Left colon (tissue), 1 donor: ENCODE results near the genes NOSTRIN and TLK1.

- PRO-cap, result no peak
These were observed 107.2 kb downstream of the STK39 start for GRCh38 chr2:168139866-168140880.

DNA sequence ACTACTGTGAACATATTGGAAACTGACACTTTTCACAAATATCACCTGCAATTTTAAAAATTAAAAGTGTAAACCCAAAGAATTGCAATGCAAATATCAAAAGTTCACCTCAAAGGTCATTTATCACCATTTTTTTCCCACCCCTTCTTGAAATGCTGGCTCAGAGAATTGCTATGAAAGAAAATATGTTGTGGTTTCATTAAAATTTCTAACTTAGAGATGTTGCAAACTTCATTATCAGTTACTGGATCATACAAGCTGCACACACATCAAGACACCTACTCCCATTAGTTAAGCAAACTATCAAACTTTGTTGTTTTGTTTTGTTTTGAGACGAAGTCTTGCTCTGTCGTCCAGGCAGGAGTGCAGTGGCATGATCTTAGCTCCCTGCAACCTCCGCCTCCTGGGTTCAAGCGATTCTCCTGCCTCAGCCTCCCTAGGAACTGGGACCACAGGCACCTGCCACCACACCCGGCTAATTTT, 37.1 kb downstream of the STK39 start:
- PRO-cap, result no peak

DNA sequence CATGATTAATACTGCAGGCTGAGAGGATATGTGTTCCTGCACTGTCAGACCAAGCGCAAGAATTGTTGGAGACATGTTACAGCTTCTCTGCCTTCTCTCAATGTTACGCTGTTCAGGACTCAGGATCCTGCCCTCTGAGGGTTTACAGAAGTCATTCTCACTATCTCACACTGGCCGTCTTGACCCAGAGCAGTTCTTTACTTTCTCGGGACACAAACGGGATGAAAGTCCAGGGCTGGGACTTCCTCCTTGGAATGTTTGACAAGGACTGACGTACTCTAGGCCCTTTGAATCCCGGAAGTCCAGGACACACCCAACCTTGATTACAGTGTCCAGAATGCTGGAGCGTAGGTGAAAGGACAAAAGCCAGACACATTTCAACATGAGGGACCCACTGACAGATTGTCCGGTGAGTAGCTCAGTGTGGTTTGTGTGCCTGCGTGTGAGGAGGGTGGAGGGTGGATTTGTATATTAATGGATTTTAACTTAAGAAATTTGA, at the start of gene NOSTRIN:
Gene NOSTRIN (plus strand): TSS at position 373 of the 499 bp plus-strand sequence.
- PRO-cap, result bidirectional peak, plus-strand start at position 400 of the sequence, minus-strand start at position 218 of the sequence

GRCh38 chr2:168971915-168972317, 59.2 kb downstream of the ABCB11 start:
- PRO-cap, result no peak

GRCh38 chr2:169013181-169013593, 17.9 kb downstream of the ABCB11 start:
- PRO-cap, result no peak

DNA sequence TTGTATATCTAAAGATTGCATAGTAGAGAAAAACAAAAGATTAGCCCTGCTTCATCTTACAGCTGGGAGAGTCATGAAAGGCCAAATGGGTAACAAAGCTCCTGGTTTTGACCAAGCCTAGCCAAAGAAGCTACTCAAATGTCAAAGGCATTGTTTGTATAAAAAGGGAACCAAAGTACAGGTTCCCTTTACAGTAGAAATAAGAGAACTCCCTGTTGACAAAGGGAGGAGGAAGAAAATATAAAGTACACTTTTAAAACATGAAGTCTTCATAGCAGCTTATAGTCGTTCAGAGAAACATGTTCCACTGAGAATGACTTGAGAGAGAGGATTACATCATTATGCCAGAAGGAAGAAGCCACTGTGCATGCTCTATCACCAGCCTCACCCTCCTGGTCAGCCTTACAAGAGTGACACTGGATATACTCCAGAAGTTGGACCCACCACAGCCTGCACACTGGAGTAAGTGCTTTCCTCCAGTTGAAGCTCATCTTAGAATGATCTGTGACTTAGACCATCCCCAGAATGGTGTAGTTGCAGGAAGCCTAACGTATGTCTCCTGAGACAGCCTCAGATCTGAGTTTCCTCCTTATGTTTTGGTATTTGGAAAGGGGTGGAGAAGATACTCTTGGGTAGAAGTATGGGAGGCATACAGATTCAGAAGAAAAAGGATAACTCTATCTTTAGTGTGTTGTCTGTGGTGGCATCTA, 2.4 kb upstream of the DHRS9 start:
- PRO-cap, result unidirectional peak, plus-strand start at position 347 of the sequence

DNA sequence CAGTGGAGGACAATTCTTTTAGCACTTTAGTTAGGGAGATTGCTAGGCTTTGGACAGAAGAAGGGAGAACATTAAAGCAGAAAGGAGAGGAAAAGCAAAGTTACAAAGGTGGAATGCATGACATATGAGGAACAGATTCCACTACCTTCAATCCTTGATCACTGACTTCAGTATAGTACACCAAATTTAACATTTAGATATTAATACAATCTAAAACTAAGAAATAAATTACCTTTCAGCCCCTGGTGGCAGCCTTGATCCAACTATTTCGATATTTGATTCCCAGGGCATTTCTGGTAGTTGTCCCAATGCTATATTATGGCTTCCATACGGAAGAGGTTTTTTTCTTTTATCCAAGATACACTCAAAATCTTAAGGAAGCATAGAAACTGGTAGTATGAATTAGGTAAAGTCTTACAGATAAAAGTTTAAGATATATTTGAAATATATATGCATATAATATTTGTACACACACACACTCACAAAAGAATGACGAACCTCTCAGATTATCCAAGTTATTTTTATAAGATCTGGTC, 21.7 kb downstream of the KLHL41 start:
- PRO-cap, result no peak

DNA sequence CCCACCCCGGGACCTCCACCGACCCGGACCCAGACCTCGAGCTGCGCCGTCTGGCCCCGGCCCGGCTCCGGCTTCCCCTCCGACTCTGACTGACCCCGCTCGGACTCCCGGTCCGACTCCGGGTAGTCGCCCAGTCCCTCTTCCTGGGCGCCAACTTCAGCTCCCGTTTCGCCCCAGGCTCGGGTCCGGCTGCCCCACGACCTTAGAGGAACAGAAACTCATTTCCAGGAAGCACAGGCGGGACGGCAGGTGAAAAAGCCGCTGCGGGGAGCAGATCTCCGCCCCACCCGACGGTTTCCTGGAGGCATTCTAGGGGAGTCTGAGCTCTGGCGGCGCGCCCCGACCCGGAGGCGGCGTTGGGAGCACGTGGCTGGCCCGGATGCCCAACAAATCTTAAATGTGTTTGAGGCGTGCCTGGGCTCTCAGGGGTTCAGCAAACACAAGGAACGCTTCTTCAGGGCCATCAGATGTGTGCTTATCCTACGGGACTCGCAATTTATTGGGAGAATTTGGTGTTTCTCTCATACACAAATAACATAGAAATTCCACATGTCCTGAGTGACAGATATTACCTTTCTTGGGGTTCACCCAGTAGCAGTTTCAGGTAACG, 30.0 kb upstream of the SSB start:
- PRO-cap, result no peak

GRCh38 chr2:169920566-169921450, 93.6 kb downstream of the UBR3 start:
- PRO-cap, result no peak

GRCh38 chr2:170025663-170026195, 152.2 kb upstream of the MYO3B start:
- PRO-cap, result no peak

DNA sequence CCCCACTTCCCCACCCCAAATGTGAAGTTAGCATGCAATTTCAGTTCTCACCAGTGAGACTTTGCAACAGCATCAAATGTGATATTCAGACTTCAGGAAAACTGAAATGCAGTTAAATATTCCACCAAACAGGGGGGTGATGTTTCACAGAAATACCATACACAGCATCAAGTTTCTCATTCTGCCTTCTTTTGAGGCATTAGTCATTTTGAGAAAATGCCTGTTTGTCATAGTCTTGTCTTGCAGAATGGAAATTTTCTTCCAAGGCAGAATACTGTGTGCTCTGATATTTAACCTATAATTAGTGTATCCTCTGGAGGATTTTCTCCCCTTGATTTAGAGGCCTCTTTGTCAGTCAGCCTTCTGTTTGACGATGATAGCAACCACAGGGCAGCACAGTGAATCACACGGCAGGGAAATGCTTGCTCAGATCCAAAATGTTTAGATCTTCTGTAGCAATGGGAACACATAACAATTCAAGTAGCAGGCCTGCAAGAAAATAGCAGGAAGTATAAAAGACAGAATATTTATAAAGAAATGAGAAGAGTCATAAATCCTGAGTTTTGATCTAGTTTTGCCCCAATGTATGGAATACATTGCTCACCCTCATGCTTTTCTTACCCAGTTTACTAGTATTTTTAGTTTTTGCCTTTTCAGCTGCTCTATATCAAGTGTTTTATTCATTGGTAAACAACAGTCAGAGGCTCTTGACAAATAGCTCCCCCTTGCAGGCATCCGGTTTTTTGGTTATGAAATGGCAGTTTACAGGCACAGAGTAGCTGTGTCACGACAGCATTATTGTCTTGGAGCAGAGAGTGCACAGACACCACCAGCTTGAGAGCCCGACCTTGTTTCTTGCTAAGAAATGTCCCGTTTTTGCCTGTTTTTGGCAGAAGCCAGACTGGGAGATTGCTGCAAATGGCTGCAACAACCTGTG, 185.0 kb downstream of the MYO3B start:
- PRO-cap, result no peak

GRCh38 chr2:170525399-170526041, 189.6 kb upstream of the SP5 start:
- PRO-cap, result no peak

DNA sequence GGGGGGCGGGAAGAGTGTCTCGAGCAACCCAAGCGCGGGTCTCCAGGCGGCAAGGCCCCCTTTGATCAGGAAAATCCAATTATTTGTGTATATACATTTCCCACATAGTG, 306 bp upstream of the SP5 start:
- PRO-cap, result no peak

DNA sequence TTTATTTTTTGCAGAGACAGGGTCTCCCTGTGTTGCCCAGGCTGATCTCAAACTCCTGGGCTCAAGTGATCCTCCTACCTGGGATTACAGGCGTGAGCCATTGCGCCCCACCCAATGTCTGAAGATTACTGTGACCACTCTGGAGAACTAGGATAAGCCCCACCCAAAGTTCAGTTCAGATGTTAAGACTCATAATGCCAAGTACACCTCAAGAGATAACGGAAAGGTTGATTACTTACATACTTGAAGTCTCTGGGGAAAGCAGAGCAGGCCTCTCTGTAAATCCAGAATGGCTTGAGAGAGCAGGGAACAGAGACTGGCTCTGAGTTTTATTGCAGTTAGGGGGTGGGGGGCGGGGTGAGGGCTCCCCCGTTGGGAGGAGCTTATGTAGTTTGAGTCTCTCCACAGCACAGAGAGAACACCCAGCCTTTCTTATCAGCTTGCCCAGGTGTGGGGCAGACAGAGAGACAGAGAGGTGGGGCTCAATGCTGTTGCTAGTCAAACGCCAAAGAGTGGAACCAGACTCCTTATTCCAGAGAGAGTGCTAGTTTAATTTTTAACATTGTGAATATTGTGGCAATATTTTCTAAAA, 26.4 kb upstream of the ERICH2 start:
- PRO-cap, result no peak

DNA sequence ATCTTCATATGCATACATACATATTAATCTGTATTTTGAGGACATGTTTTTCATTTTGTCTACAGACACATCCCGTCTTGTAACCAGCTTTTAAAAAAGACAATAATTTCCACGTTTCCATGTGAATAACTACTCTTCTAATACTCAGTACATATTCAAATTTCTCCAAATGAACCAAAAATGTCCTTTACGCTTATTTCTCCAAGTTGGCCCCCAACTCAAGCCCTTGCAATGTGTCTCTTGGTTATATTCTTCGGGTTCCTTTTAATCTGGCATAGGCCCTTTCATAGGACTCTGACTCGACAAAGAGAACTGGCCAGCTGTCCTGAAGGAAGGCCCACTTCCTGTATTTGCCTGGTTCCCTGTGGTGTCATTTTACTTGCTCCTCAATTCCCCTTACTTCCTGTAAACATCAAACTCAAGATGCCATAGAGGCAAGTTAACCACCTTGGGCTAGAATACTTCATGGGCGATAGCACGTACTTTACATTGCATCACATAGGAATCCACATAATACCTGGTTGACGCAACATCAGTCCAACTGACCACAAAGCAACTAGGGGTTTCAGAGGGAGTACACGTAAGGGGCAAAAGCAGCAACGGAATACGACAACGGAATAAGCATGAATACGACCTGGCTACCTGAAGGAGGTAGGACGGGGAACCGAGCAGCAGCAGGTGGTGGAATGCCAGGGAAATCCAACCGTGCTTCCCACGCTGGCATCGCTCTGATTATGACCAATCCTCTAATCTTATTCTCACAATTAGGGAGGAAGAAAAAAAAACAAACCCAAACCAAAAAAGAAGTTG, 938 bp upstream of the GORASP2 start:
- PRO-cap, result no peak

DNA sequence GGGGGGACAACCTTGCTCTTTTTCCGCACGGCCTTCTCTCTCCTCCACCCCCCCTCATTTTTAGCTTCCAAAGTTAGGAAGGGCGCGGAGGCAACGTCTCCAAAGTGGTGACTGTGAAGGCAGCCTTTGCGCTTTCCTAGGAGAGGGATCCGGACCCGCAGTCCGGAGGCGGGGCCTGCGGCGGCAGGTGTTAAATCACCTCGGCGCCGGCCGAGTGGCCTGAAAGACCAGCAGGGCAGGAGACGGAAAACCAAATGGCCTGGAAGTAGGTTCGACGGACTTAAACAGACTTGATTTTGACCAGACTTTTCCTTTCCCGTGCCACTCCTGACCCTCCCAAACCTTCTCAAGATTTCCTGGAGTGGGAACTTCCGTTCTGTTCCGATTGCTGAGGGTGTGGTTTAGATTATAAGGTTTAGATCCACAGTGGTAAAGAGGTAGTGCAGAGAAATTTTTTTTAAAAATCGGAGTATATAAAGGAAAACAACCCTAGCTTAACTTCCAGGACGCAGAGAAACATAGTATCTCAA, 689 bp downstream of the GORASP2 start:
- PRO-cap, result bidirectional peak, plus-strand start at position 160 of the sequence, minus-strand start at position 164 of the sequence; unidirectional peak, minus-strand start at position 348 of the sequence

DNA sequence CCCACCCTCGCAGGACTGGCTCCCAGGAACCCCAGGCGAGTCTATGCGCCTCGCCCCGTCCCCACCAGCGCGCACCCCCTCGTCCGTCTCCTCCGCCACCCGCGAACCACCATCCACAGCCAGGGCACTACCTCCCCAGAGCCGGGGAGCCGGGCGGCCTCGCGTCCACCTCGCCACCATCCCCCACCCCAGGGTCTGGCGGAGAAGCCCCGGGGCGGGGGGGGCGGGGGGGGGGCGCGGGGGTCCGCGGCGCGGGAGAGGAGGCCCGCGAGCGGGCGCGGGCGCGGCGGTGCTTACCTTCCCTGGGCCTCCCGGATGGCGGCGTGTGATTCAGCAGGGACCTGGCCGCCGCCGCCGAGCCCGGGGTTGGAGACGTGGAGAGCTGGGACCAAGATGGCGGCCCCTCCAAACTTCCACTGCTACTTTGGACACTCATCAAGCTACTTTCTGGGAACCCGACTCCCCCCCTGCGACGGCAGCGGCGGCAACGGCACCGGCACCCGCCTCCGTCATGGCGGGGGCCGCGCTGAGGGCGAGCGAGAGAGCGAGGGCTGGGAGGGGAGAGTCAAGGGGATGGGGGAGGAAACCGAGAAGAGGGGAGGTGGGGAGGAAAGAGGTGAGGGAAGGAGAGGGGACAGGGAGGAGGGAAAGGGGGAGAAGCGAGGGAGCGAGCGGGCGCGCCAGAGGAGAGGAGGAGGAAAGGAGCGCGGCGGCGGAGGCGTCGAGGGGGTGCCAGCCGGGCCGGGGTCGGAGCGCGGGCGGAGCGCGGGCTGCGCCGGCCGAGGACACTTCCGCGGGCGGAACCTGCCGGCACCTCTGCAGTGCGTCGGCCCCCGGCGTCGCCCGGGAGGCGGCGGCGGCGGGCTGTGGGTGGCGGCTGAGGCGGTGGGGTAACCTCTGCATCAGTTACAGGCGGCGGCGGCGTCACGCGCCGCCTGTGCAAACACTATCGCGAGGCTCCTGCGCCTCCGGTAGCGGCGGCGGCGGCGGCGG, at the start of gene TLK1:
Gene TLK1 (minus strand): TSS at position 901 of the 993 bp plus-strand sequence.
- PRO-cap, result bidirectional peak, plus-strand start at position 369 of the sequence, minus-strand start at position 418 of the sequence; bidirectional peak, plus-strand start outside the sequence, minus-strand start at position 795 of the sequence

GRCh38 chr2:171160986-171161657, 429 bp upstream of the TLK1 start:
- PRO-cap, result bidirectional peak, plus-strand start at chr2:171161077, minus-strand start at chr2:171160787

DNA sequence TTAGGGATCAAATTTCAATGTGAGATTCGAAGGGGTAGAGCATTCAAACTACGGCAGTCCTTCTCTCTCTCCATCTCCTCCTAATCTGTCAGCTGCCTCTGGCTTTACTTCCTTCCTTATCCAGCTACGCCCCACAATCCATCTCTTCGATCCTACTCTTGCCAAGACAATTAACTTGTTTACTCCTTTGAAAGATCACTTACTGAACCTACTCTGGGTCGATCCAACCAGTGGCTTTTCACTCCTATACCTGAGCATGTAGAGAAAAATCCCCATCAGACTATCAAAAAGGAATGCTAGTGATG, 21.1 kb upstream of the TLK1 start:
- PRO-cap, result unidirectional peak, minus-strand start at position 82 of the sequence

DNA sequence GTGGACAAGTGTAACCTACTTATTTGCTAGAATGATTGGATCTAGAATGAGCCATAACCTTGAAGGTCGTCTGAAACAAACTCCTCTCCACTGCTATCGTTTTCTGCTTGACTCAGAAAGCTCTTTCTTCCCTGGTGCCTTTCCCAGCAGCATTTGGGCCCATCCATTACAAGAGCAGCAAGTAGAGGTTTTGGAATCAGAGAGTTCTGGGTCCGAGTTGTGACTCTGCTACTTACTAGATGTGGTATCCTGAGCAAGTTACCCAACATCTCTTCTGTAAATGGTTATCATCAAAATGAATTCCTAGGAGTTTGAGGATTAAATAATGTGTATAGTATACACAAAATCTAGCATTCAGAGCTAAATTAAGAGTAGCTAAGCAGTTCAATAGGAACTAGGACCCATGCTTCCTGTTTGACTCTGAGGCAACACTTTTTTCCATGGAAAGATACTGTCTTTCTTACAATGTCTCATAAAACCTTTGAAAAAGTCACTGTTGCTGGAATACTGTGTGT, 115.1 kb downstream of the METTL8 start:
- PRO-cap, result no peak